Endometrial microvascular endothelial cells (primary cell): ENCODE results near the gene SEPTIN11.

DNA sequence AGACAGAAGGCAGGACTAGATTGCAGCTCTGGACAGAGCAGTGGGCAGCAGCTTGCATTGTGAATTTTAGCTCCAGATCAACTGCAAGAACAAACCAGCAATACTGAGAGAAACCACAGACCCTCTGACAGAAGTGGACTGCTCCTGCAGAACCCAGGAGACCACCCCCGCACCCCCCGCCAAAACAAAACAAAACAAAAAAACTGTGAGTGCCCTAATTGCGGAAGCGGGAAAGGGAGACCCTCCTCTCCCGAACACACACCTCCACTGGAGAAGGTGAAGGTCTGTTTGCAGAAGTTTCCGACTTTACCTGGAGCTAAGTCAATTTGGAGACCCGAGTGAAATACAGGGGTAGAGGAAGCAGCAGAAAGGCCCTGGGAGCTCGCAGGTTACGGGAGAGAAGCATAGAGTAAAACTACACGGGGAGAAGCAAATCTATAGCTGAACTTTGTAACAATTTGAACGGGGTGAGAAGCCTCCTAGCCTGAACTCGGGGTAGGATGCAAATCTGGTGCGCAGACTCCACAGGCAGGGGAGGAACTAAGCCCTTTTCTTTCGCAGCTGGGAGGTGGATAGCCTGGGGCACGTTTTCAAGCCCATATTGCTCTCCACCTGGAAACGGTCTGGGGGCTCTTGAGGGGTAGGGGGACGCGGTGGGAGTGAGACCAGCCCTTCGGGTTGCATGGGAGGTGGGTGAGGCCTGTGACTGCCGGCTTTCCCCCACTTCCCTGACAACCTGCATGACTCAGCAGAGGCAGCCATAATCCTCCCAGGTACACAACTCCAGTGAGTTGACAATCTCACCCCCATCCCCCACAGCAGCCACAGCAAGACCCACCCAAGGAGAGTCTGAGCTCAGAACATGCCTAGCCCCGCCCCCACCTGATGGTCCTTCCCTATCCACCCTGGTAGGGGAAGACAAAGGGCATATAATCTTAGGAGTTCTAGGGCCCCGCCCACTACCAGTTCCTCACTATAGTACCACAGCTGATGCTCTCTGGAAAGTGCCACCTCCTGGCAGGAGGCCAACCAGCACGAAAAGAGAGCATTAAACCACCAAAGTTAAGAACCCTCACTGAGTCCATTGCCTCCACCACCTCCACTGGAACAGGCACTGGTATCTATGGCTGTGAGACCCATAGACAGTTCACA is 30.0 kb downstream of the SOWAHB start:
- RAMPAGE, long total RNA: no peak

- RAMPAGE, long total RNA: start-site peak on the plus strand at chr4:76949747-76949856, 387 and 556 reads in 2 replicates
Observed at GRCh38 chr4:76949338-76950135, at the start of gene SEPTIN11. SEPTIN11 (plus strand) TSS chr4:76949752.

DNA sequence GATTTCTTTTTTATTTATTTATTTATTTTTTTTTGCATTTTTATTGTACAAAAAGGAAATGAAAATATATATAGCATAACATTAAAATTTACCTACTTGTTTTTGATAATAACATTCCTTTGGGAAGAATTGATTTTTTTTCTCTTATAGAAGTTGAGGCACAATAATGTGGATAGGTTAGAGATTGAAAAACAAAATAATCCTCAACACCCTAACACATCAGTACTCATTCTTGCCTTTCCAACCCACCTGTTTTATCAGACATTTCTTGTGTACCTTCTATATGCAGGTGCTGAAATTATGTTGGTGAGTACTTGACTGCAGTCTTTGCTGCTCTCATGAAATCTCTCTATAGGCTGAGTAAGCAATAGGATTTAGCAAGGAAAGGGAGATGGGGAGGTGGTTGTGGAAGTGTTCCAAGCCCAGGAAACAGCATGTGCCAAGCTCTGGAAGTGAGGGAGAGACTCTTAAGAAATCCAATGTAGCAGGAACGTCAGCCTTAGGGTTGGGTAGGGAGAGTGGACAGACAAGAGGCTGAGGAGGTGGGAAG is 5.5 kb downstream of the SEPTIN11 start:
- RAMPAGE, long total RNA: no peak

GRCh38 chr4:76961386-76961838 is 11.9 kb downstream of the SEPTIN11 start:
- RAMPAGE, long total RNA: no peak

DNA sequence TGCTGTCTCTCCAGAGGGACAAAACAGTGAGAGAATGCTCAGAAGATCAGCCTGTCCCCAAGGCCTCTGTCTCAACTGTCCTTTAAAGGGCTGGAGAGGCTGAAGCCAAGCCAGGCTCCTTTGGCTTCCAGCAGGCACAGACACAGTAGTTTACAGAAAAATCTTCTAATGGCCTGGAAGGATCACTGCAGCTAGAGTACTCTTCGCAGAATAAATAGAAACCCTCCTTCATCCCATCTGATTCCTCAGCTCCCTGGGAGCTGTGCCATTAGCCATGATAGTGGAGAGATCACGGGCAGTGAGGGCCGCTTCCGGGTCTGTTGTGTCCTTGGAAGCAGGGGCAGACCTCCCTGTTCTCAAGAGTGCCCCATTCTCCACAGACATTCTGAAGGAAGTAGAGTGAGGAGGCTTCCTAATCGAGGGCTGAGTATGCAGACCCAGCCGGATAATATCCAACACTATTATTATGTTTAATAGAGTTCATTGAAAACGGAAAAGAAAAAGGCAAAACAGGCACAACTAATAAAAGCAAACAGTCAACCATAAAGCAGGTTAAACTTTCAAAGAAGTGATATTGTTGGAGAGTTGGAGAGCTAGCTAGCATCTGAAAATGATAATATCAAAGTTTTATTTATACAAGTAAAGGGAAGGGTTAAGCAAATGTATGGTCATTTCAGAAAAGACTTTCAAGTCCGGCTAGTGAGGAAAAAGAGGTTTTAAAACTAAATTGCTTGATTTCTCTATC is 62.9 kb downstream of the CCNI start:
- RAMPAGE, long total RNA: no peak

DNA sequence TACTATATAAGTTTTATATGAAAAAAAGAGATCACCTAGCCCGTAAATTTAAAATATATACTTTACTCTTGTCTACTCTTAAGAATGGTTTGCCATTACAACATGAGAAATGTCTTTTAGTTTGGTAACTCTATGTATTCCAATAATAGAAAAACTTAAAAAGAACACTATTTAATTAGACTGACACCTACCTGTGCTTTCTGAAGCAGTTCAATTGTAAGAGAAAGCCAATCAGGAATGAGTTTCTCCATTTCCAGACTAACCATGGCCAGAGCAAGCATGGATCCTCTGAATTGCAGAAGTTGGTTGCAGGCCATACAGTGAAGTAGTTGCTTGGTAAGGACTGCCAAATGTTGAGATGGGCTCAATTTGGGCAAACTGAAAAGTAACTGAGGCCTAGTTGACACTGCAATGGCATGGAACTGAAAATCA is 20.8 kb downstream of the CCNI start:
- RAMPAGE, long total RNA: no peak

- RAMPAGE, long total RNA: no peak
Observed at GRCh38 chr4:77193306-77194073, 36.5 kb downstream of the CCNG2 start.

DNA sequence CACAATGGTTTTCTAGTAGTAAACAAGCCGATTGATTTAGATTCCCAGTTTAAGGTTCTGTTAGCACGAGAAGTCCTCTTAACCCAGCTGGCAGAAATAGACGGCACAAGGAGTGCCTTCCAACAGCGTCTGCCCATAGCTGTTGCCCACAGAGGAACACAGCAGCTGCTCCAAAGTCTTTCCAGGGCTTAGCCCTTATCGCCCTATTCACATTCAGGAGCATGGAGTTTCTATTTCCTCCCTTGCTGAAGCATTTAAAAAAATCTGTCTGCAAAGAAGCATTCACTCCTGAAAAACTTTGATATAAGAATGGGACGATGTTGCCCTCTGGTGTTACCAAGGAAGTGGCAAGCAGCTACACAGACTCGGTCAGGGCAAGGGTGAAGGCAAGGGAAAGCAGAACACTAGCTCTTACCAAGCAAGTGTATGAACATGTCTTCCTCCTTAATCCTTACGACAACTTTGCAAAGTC is 92.6 kb downstream of the CXCL13 start:
- RAMPAGE, long total RNA: no peak

- RAMPAGE, long total RNA: no peak
Observed at GRCh38 chr4:77710937-77711674, 105.5 kb downstream of the CXCL13 start.

DNA sequence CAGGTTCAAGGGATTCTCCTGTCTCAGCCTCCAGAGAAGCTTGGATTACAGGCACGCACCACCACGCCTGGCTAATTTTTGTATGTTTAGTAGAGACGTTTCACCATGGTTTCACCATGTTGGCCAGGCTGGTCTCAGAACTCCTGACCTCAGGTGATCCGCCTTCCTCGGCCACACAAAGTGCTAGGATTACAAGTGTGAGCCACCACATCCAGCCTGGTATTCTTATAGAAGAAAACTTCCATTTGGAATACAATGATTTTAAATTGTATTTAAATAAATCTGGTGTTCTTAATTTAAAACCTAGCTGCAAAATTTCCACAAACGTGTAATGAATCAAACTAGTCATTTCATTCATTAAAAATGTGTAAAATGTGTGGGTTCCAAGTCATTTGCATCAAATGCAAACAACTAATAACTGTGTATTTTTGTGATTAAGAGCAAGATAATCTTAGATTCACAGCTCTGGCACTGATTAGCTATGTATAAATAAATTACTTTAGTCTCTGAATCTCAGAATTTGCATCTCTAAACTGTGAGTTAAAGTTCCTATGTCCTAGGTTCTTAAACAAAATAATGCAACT is 63.0 kb downstream of the CNOT6L start:
- RAMPAGE, long total RNA: no peak

DNA sequence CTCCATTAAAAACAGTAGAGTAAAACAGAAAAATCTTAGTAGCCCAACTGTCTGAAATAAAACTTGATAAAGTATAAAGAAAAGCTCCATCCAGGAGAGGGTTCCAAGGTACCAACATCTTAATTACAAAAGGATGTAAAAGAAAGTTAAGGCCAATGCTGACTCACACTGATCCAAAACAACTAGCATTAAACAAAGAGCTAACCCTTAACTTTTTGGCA is 18.5 kb downstream of the CNOT6L start:
- RAMPAGE, long total RNA: no peak

GRCh38 chr4:77818101-77818479 is 1.1 kb downstream of the CNOT6L start:
- RAMPAGE, long total RNA: no peak

DNA sequence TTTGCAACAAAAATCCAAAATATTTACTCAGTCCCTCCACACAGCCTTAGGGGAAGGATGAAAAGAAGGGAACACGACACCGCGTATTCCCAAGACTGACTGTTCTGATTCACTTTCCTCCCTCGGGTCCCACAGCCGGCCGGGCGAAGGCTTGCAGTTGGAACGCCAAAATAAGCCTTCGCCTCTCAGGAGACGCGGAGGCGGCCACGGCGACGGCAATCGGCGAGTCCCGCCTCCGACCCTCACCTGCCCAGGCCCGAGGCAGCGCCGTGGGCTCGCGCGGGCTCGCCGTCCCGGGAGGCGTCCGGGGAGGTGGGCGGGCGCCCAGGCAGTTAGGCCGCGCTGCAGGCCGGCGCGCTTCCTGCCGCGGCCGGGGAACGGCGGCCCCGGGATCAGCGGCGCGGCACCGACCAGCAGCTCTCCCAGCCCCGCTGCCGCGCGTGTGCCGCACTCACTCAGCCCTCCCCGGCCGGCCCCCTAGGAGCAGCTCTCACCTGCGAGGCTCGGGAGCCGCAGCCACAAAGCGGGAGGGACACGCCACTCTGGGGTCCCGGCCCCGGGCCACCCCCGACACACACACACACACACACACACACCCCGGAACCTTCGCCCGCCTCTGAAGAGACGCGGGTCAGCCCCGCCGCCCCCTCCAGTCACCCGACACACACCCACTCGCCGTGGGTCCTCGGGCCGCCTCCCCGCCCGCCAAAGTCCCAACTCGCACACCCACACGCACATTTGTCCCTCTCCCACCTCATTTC is 508 bp downstream of the CNOT6L start:
- RAMPAGE, long total RNA: no peak

GRCh38 chr4:77821724-77822138 is 2.6 kb upstream of the CNOT6L start:
- RAMPAGE, long total RNA: no peak

GRCh38 chr4:77857182-77857584 is 5.4 kb upstream of the MRPL1 start:
- RAMPAGE, long total RNA: no peak

GRCh38 chr4:78781771-78782662 is 5.9 kb downstream of the BMP2K start:
- RAMPAGE, long total RNA: no peak

DNA sequence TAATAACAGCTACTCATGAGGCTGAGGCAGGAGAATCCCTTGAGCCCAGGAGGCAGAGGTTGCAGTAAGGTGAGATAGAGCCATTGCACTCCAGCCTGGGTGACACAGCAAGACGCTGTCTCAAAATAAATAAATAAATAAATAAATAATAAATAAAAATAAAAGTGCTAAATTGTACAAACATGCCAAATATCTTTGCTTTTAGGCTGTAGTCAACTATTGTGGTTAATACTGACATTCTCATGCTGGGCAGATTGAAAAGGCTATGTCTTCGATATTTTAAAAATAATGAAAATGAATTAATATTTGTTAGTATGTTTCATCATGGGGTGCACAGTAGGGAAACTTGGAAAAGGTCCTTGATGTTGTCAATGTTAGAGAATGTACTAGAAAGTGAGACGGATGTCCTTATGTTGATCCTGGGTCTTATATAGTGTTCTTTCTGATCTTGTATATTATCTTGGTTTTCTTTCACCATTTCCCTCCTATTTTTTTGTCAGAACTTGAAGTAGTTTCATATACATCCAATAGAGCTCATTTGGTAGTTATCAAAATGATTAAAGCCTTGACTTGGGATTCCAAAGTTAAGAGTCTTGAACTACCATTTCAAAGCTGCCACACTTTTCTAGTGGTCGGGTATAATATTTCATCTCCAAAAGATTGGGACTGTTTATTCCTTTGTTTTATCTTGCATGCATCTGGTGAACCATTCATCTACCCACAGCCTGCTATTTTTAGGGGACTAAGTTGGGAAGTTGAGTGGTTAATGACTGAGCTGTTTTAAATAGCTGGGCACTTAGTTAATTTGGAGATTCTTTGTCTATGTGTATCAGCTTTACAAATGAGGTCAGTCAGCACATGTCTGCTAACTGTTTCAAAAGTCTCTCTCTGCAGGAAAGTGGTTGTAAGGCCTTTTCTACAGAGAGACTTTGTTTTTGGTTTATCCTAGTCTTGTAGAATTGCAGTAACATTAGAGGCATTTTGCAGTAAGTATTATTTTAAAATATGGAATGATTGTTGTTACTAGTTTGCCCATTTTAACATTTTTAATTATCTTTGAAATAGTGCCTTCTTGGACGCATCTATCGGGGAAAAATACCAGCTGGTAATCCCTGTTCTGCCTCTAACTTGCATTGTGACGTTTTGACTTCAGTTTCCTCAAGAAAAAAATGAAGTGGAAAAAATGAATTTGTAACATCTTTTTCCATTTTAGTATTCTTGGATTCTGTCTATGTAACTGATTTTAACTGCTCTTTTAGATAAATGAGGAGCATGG is 8.0 kb downstream of the BMP2K start:
- RAMPAGE, long total RNA: no peak

GRCh38 chr4:78787172-78788066 is 11.3 kb downstream of the BMP2K start:
- RAMPAGE, long total RNA: no peak

DNA sequence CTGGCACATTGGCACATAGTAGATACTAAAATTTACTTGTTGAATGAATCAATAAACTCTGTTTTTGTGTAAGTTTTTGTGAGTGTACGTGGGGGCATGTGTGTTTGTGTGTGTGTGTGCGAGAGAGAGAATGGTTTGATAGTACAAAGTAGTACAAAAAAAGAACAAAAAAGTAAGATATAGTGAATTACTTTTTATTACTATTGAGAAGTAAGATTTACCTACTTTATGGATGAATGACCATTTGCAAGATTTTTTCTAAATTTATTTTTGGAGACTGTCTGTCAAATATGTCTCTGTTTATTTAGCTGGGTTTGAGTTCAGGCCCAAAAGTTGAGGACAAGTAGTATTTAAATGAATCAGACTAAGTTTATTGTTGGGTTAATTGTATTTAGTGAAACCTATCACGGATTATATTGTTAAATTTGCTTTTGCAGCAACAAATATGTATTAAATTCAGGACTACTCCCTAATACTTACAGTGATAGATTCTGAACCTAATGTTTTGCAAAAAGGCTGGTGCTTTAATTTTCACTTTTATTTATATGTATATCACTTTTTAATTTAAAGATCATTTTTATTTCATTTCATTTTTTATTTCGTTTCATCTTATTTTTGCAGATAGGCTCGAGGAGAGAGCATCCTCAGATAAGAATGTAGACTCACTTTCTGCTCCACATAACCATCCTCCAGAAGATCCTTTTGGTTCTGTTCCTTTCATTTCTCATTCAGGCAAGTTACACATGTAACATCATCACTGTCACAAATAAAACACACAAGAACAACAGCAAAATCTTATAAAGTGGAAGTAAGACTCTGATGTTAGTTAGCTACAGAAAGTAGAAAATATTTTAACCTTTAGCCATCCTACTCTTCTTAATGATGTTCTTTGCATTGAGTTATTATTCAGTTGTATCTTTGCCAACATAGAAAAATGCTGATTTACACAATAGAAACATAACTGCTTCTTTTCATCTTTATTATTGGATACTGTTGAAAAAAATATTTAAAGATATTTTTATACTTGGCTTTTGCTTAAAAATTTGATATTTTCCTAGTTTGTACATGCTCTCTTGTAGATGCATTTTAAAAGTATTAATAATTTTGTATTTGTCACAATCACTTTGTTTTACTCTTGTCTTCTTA is 52.3 kb downstream of the PAQR3 start:
- RAMPAGE, long total RNA: no peak

DNA sequence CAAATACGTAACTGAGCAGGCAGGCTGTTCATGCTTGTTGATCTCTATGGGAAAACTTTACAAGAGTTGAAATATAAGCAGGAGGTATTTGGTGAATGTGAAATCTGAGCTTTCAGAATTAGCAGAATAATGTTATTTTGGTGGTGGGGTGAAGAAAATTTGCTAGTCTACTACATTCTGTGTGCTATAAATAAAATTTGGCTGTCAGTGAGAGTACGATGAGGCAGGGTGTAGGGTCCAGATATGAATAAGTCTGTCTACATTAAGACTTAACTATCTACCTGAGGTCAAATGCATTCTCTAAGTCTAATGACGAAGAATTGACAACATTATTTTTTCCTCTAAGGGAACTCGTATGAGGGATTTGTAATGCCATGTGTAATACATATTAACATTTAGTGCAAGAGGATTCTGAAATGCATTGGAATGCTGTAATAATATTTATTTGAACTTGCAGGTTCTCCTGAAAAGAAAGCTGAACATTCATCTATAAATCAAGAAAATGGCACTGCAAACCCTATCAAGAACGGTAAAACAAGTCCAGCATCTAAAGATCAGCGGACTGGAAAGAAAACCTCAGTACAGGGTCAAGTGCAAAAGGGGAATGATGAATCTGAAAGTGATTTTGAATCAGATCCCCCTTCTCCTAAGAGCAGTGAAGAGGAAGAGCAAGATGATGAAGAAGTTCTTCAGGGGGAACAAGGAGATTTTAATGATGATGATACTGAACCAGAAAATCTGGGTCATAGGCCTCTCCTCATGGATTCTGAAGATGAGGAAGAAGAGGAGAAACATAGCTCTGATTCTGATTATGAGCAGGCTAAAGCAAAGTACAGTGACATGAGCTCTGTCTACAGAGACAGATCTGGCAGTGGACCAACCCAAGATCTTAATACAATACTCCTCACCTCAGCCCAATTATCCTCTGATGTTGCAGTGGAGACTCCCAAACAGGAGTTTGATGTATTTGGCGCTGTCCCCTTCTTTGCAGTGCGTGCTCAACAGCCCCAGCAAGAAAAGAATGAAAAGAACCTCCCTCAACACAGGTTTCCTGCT is 28.8 kb downstream of the PAQR3 start:
- RAMPAGE, long total RNA: no peak